Mesangial cell (primary cell): ENCODE measurements around the genes B3GALNT2 and ZP4.

DNA sequence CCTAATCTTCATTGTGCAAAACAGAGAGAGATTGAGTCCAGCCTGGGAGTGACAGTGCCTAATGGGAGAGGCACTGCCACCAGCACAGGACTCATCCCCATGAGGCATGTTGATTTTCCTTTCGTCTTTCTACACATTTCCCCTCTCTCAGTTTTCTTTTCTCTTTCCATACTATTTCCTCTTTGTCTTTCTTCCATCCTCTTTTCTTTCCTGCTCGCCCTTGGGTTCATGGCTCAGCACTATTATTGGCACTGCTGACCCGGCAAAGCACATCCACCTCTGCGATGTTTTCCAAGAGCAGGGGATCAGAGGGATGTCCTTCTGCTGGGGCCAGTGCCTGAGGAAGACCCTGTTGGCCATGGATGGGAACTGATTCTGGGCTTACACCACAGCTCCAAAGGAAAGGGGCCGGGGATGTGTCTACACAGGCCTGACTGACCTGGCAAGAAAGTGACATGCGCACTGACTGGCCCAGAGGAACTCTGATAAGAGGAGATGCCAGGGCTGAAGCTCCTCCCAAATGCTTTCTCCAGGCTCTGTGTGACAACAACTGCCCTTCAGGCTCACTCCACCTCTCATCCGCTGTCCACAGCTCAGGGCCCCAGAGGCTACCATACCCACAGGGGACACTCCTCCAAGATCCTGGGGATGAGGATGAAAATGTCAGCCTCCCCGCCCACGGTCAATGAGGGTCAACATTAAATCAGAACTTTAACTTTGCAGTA lies 195.7 kb downstream of the TOMM20 start:
- RAMPAGE, long total RNA = no peak

- RAMPAGE, long total RNA = no peak
These were observed 169.9 kb downstream of the TOMM20 start for GRCh38 chr1:234958520-234959416.

GRCh38 chr1:234979919-234980282 lies 148.7 kb downstream of the TOMM20 start:
- RAMPAGE, long total RNA = no peak

DNA sequence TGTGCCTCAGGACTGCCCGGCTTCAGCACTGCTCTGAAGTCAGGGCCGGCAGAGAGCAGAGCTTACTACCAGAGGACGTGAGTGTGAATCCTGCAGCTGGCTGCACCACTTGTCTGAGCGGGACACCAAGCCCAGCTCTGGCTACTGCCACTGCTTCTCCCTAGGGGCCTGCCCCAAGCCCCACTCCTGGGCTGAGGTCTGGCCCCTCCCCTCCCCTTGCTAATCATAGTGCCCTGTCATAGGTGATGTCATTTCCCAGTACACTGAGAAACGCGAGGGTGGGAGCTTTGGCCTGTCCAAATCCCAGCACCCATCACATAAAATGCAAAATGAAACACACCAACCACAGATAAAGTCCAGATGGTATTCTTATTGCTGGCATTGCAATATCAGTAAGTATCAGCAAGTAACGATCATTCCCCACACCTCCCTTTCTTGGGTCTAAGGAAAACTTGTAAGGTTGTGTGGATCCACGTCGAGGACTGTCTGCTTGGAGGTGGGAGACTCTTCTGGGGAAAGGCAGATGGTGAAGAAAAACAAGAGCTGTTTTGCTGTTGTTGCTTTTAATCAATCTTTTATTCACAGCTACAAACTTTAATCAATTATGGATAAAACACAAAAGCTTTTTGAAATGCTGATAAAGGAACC lies 77.7 kb downstream of the TOMM20 start:
- RAMPAGE, long total RNA = no peak

DNA sequence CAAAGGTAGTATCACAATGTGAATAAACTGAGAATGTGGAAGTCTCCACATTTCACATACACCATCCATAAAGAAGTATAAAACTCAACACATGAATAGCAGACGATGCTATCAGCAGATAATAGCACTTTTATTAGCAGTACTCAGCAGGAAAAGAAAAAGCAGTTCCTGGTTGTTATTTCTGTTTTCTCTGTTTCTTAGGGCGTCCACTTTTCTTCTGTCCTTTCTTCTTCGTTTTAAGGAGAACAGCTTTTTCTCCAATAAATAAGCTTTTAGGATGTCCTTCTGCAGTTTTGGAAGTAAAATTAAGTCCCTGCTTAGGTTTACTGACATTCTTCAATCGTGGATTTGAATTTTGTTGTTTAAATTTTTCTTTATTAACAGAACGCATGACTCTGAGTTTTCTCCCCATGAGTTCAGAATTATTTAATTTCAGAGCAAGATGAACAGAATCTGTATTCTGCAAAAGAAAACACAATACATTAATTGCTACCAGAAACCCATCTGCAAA lies 3.0 kb upstream of the TOMM20 start:
- RAMPAGE, long total RNA = no peak

DNA sequence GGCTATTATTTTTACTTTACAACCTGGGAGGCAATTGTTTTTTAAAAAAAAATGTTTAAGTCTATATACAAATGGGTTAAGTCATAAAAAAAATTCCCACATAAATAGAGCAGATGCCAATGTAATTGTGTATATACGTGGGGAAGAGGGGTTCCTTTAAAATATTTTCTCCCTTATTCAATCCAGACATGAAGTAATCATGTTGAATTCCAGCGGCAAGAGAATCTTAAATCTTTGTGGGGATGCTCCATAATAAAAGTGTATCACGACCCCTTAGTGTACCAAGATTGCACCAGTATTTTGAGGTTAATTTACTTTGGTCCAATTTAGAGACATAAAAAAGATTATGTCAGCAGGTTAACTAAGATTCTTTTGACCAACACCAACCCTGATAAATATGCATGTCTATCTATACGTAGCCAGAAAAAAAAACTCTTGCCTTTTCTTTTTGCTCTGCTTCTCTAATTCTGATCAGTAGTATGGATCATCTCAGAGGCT lies 62.0 kb downstream of the ARID4B start:
- RAMPAGE, long total RNA = no peak

- RAMPAGE, long total RNA = no peak
These were observed 825 bp downstream of the ARID4B start for GRCh38 chr1:235326944-235327764.

- RAMPAGE, long total RNA = no peak
These were observed at the start of gene B3GALNT2 for GRCh38 chr1:235503727-235504521. Gene B3GALNT2 (minus strand): TSS chr1:235504452.

DNA sequence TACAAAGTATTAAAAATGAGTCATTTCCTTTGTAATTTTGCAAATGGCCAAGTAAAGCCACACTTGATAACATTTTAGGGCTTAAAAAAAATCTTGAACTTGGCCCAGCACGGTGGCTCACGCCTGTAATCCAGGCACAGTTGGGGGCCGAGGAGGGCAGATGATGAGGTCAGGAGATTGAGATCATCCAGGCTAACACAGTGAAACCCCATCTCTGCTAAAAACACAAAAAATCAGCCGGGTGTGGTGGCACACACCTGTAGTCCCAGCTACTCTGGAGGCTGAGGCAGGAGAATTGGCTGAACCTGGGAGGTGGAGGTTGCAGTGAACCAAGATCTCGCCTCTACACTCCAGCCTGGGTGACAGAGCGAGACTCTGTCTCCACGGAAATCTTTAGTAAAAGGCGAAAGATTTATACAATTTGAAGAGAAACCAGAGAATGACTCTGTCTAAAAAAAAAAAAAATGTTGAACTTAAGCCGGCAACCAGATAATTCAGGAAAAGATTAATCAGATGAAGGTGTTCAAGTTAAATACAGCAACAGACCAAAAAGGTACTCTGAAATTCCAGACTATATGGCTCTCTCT lies 3.6 kb downstream of the LYST start:
- RAMPAGE, long total RNA = no peak

- RAMPAGE, long total RNA = no peak
These were observed 15.4 kb upstream of the LYST start for GRCh38 chr1:235881858-235882730.

DNA sequence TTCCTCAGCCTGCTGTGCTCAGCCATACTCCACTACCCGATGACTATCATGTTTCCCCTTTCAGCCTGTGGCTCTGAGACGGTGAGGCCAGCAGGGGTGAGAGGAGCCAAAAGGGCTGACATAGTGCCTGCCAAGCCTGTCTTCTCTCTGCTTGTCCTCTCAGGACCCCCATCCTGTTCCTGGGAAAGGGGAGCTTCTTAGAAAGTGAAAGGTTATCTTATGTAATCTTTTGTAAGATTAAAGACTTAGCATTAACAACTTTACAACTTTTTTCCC lies 64.3 kb downstream of the GPR137B start:
- RAMPAGE, long total RNA = no peak

- RAMPAGE, long total RNA = no peak
These were observed 29.1 kb upstream of the LGALS8 start for GRCh38 chr1:236494535-236495253.

DNA sequence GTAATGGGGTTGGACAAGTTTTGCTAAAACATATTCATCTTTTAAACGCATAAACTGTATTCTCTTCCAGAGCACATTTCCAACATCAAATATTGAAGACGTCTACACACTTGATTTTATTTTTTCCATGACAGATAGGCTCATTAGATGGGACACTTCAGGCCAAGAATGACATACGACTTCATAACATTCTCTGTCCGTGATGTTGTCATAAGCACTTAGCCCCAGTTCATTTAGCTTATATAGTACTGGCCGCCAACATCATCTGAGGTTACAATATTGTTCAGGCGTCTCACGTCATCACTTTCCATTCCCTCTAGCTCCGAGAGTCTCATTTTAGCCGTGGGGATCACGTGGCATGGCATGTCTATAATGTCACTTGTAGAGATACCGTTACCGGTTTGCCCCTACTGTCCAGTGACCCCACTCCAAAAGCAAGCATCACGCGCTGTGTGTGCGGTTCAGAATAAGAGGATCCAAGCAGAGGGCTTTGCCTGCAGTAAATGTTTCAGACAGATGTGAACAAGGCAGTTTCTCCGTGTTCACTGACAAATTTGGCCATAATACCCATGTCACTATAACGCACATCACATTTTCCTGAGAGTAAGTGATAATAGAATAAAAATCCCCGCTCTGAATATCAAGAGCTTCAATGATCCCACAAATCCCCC lies 34.6 kb upstream of the HEATR1 start:
- RAMPAGE, long total RNA = no peak

GRCh38 chr1:236816336-236816573 lies 21.2 kb downstream of the MTR start:
- RAMPAGE, long total RNA = no peak

DNA sequence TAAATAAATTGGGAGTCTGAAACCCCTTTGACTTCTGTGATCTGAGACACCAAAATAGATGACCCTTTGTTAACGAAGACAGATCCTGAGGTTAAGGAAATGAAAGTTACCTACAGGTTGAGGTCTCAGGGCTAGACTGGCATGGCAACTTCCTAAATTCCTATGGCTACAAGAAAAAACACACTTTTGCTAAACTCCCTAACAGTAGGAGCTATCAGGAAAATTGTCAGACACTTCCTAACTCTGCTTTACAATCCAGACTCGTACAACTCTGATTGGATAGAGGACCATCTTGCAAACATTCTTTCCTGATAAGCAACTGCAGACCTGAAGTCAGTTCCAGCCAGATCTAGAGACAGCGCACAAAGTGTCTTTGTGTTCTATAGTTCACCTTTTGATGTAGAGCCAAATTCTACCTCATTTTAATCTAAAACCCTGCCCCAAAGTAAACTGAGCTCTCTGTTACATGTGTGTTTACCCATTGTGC lies 22.0 kb downstream of the ZP4 start:
- RAMPAGE, long total RNA = no peak

GRCh38 chr1:237890834-237891180 lies at the start of gene ZP4:
Gene ZP4 (minus strand): TSS chr1:237890922.
- RAMPAGE, long total RNA = no peak

DNA sequence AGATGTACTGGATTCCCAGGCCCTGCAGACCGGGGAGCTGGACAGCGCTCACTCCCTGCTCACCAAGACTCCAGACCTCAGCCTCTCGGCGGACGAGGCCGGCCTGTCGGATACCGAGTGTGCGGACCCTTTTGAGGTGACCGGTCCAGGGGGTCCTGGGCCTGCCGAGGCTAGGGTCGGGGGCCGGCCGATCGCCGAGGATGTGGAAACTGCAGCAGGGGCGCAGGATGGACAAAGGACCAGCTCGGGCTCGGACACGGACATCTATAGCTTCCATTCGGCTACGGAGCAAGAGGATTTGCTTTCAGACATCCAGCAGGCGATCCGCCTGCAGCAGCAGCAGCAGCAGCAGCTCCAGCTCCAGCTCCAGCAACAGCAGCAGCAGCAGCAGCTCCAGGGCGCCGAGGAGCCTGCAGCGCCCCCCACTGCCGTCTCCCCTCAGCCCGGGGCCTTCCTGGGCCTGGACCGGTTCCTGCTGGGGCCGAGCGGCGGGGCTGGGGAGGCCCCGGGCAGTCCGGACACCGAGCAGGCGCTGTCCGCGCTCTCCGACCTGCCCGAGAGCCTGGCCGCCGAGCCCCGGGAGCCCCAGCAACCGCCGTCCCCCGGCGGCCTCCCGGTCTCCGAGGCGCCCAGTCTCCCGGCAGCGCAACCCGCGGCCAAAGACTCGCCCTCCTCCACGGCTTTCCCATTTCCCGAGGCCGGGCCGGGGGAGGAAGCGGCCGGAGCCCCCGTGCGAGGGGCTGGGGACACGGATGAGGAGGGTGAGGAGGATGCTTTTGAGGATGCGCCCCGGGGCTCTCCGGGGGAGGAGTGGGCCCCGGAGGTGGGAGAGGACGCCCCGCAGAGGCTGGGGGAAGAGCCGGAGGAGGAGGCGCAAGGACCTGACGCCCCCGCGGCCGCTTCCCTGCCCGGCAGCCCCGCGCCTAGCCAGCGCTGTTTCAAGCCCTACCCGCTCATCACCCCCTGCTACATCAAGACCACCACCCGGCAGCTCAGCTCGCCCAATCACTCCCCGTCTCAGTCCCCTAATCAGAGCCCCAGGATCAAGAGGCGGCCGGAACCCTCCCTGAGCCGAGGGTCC lies 1.1 kb downstream of the FMN2 start:
- RAMPAGE, long total RNA = no peak

DNA sequence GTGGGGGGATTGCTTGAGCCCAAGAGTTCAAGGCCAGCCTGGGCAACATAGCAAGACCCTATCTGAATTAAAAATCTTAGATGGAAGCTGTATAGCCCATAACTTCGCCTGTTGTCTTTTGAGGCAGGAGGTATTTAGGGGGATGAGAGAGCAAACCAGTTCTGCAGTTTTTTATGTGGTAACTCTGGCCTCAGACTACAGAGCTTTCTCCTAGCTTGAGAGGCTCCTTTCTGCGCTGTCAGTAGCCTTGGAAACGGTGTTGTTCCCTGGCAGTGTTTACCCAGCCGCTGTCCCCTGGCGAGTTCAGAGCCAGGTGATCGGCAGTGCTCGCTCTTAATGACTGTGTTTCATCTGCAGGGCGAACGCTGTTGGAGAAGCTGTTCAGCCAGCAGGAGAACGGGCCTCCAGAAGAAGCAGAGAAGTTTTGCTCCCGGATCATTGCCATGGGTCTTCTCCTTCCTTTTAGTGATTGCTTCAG lies 31.2 kb downstream of the FMN2 start:
- RAMPAGE, long total RNA = no peak

GRCh38 chr1:240562097-240562513 lies 49.9 kb downstream of the GREM2 start:
- RAMPAGE, long total RNA = no peak

DNA sequence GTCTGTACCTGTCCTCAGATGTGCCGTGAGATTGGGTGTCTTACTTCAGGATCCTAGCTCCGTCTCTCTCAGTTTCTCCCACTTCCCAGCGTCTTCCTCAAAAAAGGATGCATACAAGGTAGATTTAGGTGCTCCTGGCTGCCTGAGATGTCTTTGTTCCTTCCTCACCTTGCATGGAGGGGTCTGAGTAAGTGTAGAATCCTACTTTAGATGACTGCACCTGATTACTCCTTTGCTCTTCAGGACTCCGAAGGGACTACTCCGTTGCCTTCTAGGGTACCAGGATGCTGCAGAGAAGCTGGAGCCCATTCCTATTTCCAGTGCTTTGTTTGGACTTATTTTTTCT lies 89.9 kb downstream of the RGS7 start:
- RAMPAGE, long total RNA = no peak